Endometrial microvascular endothelial cells (primary cell): ENCODE measurements around the genes CFAP107 and PRAMEF2.

DNA sequence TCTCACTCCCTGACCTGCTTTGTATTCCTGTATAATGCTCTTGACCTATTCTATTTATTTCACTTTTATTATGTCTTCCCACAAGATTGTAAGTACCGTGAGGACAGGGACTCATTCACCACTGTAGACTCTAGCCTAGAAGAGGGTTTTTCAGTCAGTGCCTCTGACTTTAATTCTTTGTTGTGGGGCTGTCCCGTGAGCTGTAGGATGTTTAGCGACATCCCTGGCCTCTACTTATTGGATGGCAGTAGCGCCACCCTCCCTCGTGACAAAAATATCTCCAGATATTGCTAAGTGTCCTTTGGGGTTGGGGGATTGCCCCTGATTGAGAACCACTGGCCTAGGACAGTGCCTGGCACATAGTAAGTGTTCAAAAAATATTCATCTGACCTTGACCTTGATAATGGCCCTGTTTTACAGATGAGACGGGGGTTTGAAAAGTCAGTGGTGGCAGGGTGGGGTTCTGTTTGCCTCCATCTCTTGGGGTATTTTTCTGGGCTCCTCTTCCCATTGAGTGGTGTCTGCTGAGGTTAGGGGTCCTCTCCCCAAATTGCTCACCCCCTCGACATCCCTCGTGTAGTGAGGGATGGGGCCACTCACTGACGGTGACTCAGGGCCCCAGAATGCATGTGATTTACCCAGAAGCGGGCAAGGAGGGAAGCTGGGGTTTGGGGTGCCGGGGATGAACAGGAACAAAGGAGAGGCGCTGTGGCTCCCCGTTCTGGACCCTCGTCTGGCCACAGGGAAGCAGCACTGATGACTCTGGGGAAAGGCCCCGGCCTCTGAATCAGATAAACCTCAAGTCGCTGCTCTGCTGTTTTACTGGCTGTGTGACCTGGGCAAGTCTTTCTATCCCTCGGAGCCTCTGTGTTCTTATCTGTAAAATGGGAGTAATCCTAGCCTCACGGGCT, 5.0 kb downstream of the TNFRSF1B start:
- RAMPAGE, long total RNA: no peak

DNA sequence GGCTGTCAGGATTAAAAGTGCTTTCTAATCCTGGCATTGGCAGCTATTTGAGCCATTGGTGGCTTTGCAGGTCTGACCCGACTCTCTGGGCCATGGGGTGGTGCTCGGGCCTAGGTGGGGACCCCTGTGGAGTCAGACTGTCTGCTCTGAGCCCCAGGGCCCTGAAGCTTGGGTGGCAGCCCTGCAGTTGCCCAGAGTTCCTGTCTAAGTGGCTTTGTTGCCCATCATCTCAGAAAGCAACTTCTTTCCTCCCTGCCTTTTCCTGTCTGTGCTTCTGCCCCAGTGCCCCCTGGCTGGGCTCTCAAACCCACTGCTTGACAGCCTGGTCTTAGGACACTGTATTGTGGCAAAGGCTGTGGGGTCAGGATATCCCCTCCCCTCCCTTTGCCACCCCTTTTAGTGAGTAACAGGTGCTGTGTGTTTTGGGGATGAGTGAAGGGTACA, 5.6 kb downstream of the TNFRSF1B start:
- RAMPAGE, long total RNA: no peak

DNA sequence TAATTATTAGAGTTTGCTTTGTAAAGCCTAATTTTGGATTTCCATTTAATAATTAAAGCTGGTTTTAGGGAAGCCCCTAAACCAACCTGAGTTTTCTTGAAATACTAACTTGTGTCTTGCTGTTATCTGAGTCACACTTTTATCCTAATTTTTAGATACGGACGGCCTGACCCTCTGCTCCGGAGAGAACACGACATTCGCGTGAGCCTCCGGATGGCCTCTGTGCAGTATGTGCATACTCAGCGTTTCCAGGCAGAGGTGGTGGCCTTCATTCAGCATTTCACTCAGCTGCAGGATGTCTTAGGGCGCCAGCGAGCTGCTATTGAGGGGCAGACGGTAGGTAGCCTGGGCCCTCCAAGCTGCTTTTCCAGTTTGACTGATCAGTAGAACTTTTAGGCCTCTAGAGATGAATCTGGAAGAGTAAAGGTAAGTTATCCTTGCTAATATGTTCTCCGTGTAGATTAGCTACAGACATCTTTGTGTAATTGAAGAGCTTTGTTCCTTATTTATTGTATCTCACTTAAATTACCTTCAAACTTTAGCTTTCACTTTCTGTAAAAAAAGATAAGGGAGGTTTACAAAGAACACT, 63.6 kb downstream of the VPS13D start:
- RAMPAGE, long total RNA: no peak

DNA sequence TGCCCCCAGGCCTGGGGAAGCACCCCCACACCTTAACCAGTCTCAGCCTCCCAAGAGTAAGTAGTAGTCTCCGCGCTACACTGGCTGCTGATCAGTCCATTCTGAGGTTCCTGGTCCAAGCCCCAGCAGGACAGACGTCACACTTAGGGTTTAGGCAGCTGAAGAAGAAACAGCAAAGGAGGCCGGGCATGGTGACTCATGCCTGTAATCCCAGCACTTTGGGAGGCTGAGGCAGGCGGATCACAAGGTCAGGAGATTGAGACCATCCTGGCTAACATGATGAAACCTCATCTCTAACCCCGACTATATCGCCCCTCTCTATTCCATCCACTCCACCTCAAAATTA, 105.9 kb downstream of the DHRS3 start:
- RAMPAGE, long total RNA: no peak

- RAMPAGE, long total RNA: no peak
Measured at GRCh38 chr1:12519654-12520208, 98.3 kb downstream of the DHRS3 start.

DNA sequence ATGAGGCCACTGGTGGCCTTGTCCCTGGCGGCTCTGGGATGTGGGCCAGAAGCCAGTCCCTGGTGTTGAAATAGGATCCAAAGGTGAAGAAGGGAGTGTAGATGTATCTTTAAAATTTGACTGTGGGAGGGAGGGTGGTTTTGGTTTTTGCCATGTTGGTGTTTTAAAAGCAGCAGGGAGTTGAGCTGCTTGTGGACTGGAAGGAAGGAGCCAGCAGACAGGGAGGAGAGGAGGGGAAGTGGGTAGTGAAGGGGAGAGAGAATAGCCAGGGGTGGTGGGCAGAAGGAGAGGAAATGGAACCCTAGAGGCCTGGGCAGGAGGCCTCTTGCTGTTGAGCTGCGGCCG, 92.5 kb downstream of the DHRS3 start:
- RAMPAGE, long total RNA: no peak

- RAMPAGE, long total RNA: no peak
Measured at GRCh38 chr1:12528024-12528939, 89.7 kb downstream of the DHRS3 start.

DNA sequence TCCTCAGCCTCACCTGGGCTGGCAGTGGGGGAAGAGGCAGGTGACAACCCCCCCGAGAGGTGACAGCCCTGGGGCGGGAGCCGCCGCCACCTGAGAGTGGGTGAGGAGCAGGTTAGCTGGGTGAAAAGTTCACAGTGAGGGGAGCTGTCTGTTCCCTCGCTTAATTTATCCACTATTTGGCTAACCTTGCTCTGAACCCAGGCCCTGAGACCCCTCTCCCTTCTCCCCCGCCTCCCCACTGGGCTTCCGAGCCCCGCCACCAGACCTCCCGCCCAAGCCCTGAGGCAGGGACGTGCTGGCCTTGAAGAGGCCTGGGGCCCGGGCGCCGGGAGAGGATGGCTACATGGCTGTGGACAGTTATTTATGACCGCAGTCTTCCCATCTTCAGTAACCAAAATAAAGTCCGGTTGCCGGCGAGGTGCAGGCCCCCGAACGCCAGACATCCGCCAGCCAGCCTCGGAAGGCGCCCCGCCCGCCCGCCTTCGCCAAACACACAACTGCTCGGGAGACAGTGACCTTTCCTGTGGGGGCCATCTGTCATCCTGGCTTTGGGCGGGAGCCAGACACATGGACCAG, 69.1 kb downstream of the DHRS3 start:
- RAMPAGE, long total RNA: no peak

DNA sequence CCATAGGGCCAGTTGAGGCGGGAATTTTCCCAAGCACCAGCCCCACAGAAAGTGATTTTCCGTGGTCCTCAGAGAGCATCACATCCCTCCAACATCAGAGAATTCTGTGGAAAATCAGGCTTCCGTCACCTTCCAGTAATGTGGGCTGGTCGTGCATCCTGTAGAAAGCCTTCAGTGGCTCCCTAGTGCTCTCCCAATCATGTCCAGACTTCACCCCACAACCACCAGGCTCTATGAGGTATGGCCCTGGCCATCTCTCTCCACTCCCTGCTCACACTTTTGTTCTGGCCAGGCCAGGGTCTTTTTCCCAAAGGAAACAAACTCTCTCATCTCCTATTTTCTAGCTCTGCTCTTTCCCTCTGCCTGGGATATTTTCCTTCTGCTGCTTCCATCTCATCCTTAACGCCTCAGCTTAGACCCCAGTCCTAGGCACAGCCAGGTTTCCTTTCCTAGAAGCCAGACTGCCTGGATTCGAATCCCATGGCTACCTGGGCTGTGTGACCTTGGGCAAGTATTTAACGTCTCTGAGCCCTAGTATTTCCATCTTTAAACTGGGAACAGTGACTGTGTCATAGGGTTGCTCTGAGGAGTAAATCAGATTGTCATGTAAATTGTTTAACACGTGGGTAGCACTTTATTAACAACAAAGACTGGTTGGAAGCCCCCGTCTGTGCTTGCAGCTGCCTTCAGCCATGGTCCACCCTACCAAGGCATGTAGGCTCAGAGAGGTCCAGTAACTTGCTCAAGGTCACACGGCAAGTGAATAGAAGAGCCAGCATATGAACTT, 18.5 kb downstream of the DHRS3 start:
- RAMPAGE, long total RNA: no peak

DNA sequence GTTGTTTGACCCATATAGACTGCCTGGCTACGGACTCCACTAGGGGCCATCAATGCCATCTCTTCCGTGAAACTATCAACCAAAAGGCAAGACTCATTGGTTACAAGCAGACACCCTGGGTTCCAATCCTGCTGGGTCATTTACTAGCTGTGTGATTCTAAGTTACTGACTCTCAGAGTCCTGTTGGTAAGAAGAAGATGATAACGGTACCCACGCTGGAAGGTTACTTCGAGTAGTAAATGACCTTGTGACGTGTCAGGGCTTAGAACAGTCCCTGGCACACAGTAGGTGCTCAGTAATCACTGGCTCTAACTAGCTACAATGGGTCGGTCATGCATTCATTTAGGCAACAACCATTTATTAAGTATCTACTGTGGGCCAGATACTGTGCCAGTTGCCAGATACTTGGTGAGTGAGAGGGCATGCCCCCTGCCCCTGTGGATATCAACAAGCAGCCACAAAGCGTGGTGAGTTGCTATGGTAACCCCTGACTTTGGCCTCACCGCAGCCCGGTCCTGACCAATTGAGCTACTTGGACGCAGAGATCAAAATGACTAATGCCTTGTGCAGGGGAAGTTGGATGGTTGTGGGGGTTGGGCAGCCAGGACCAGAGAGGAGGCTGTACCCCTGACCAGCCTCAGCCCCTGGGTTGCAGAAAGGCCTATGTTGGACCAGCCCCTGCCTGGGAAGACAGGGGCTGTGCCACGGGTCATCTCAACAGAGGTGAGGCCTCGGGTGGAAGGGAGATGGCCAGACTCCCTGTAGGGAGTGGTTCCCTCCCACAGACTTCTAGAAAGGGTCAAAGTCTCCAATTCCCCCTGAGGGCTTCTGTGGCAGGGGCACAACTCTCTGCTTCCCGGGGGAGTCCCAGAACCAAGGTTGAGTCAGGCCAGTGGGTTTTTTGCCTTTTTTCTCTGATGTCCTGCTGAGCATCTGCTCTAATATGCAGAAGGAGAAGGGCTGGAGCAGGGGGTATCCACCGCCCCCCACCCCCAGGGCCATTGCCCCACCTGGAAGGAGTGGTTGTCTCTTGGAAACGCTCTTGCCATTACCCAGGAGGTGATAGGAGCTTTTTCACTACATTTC, 16.0 kb downstream of the DHRS3 start:
- RAMPAGE, long total RNA: no peak

GRCh38 chr1:12614982-12615195, 3.1 kb downstream of the DHRS3 start:
- RAMPAGE, long total RNA: no peak

- RAMPAGE, long total RNA: no peak
Measured at GRCh38 chr1:12746047-12746459, at the start of gene CFAP107. CFAP107 (plus strand) TSS chr1:12746200.

DNA sequence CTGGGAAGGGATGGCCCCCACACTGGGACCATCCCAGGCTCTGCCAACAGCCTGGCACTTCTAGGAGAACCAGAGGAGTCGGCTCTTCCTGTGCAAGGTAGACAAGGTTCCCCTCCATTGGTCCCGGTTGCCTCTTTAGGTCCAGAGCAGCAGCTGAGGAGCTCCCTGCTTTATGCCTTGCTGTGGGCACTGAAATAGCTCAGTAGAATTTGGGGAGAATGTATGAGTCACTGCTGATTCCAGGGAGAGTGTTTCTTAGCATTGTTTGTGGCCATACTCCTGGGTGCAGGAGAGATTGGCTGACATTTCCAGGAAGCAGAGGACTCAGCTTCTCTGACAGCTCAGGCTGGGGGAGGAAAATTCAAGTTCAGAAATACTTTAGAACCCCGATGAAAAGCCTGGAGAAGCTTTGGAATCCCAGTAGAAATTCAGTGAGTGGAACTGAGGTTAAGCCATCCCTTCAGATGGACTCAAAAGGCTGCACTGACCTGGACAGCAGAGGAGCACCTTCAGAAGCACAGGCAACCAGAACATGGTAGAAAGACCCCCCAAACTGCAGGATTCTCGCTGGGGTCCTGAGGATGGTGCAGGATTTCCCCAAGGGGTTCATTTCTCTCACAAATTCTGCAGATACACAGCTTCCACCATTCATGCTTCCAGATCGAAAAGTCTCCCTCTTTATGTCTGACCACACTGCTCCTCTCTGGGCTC, 19.8 kb downstream of the PRAMEF1 start:
- RAMPAGE, long total RNA: no peak

DNA sequence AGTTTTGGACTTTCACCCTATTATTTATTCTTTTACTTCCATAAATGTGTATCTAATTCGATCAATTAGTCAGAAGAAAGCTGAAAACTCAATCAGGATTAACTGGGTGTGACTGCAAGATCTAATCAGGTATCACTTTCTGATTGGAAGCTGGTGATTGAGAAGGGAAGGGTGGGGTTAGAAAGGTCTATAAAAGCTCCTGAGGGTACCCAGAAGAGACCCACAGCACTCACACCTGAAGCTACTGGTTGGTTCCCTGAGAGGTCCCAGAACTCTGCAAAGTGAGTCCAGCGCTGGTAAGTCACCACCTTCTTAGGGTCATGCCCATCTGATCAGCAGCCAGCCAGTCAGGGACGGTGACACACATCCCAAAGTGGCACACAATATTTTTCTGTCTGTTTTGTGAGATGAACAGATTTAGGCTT, at the start of gene PRAMEF2:
TSS of gene PRAMEF2 (plus strand) at position 235 of the 425 bp plus-strand sequence.
- RAMPAGE, long total RNA: no peak

GRCh38 chr1:13438187-13438484, 27.9 kb downstream of the PRAMEF20 start:
- RAMPAGE, long total RNA: no peak

- RAMPAGE, long total RNA: no peak
Measured at GRCh38 chr1:13505018-13505409, 8.8 kb downstream of the LRRC38 start.

DNA sequence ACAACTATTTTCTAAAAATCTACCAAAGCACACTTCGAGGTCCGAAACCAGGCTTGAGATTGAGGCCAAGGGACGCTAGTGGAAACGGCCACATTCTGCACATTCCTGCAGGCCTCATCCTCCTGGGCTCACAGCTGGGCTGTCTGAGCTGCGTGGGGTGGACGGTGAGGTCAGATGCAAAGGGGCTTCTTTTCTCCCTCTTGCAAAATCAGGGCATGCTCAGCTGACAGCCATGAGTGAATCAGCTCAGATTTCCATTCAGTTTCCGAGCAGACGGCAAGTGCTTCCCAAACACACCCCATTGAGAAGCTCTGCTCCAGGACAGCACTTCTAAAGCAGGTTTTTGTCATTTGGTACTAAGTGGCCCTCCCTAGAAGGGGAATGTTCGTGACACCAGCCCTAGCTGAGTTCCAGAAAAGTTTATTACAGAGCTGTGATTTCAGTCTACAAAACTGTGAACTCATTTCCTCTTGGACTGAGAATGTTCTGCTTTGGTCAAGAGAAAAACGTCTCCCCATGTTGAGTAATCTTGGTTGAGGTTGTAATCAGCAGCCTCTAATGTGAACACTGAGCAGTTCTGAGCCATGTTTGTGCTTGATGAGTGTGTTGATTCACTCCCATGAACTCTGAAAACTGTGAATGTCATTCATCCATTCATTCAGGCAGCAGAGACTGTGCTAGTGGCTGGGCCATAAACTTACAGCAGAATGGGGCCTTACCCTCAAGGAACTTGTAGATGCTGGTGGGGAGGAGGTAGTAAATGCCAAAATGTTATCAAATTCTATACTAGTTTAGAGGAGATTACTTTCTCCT, 10.1 kb downstream of the PDPN start:
- RAMPAGE, long total RNA: no peak

GRCh38 chr1:13726642-13727099, 26.7 kb downstream of the PRDM2 start:
- RAMPAGE, long total RNA: no peak

- RAMPAGE, long total RNA: no peak
Measured at GRCh38 chr1:13731972-13732198, 31.9 kb downstream of the PRDM2 start.

- RAMPAGE, long total RNA: no peak
Measured at GRCh38 chr1:13732888-13733703, 33.1 kb downstream of the PRDM2 start.